Suprapubic skin (tissue), 4 donors: Measurements from ENCODE around the genes RAB1B, YIF1A, CD248 and RBM4B.

DNA sequence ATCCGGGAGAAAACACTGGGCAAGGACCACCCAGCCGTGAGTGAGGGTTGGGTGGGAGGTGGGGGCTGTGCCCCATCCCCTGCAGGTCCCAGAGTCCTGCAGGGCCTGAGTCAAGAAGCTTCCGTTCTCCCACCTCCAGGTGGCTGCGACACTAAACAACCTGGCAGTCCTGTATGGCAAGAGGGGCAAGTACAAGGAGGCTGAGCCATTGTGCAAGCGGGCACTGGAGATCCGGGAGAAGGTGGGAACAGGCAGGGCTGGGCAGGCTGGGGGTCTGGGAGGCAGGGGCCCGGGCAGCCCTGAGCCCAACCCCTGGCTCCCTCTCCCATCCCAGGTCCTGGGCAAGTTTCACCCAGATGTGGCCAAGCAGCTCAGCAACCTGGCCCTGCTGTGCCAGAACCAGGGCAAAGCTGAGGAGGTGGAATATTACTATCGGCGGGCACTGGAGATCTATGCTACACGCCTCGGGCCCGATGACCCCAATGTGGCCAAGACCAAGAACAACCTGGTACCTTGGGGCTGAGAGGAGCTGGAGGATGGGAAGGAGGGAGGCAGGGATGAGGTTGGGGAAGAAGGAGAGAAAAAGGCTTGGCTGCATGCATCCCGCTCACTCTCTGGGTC is 4.6 kb upstream of the RAB1B start:
- PRO-cap = no peak
- RAMPAGE, long total RNA, 4 experiments = no peak in any of the 4 experiments

GRCh38 chr11:66268505-66269009 is at the start of gene RAB1B:
RAB1B (plus strand) TSS chr11:66268639.
- PRO-cap = bidirectional peak, plus-strand start at chr11:66268639, minus-strand start at chr11:66268342
- RAMPAGE, long total RNA, 4 experiments = start-site peak on the plus strand in 4 of 4 experiments, at chr11:66268605-66268663 at its widest, 430 to 1,070 reads per replicate

DNA sequence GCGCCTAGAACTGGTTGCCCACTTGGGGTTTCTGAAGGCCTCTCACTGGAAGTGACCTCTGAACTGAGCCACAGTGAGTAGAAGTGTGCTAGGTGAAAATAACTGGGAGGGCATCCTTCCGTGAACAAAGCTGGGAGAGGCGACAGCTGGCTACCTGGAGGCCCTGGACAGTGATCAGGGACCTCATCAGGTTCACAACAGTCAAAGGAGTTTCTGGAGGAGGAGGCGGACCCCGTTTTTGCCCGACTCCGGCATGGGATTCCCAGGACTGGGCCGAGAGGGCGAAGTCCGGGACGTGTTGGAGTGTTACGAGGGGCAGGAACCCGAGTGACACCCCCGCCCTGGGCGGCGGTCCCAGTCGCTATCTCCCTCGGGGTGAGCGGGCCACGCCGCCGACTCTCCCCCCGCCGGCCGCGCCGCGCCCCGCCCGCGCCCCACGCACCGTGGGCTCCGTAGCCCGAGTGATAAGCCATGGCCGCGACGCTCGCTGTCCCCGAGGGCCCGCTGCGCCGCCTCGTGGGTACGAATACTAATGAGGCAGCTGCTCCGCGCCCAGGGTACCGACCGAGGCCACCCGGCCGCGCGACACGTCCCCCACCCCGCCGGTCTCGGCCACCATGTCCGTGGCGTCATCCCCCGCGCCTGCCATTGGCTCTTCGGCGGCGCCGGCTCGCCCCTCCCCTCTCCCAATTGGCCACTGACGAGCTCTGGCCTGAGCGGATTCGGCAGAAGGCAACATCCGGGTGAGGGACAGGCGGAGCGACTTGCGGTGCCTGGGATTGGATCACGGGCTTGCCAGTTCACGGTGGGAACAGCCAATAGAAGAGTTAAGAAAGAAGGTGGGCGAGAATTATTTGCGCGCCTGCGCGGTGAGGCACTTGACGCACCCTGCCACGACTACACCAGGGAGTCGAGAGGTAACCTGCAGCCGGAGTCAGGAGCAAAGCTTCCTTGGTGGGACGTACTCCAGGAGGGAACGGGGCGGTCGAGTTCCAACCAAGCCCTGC is at the start of gene YIF1A:
Gene YIF1A, minus strand, starts transcription at position 631 of the 1,007 bp plus-strand sequence.
- PRO-cap = bidirectional peak, plus-strand start at position 905 of the sequence, minus-strand start at position 619 of the sequence
- RAMPAGE, long total RNA, 4 experiments = start-site peak on the minus strand in 3 of 4 experiments, centred at positions 607 to 627 of the sequence, 72 to 125 reads per replicate

DNA sequence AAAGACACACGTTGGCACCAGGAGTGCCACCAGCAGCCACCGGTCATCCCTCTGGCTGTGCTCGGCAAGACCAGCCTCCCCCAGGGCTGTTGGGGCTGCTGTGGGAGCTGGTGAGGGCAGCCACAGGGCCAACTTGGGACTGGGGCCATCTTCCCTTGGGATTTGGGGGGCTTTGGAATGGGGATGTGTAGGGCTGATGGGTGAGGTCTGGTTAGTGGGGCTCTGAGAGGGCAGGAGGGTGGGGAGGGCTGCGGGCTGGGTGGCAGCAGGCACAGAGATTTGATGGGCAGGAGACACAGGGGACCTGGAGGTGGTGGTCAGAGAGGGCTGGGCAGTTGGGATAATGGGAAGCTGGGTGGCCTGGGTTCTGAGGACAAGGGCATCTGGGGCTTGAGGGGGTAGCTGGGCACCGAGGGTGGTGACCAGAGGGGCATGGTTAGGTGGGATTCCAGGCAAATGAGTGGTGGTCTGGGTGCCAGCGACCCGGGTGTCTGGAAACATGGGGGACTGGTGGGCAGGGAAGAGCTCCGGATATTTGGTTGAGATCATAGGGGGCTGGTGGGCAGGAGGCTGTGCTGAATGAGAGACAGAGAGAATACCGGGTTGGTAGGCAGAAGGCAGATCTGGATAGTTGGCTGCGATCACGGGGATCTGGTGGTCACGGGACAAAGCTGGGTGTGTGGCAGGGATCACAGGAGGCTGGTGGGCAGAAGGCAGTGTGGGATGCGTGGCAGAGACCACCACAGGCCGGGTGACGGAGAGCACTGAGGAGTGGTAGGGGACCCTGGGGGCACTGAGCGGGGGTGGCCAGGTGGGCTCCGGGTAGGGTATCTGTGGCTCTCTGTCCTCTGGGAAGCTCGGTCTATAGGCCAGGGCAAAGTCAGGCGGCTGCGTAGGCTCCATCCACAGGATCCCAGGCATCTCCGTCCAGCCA is 1.6 kb downstream of the CD248 start:
- PRO-cap = no peak
- RAMPAGE, long total RNA, 4 experiments = no peak in any of the 4 experiments

GRCh38 chr11:66316941-66317717 is at the start of gene CD248:
CD248 (minus strand) TSS chr11:66317044.
- PRO-cap = bidirectional peak, plus-strand start at chr11:66317230, minus-strand start at chr11:66317044
- RAMPAGE, long total RNA, 4 experiments = no peak in any of the 4 experiments

GRCh38 chr11:66332254-66332866 is 3.9 kb downstream of the RIN1 start:
- PRO-cap = no peak
- RAMPAGE, long total RNA, 4 experiments = no peak in any of the 4 experiments

- PRO-cap = no peak
- RAMPAGE, long total RNA, 4 experiments = no peak in any of the 4 experiments
Observed at GRCh38 chr11:66334910-66335476, 1.2 kb downstream of the RIN1 start.

DNA sequence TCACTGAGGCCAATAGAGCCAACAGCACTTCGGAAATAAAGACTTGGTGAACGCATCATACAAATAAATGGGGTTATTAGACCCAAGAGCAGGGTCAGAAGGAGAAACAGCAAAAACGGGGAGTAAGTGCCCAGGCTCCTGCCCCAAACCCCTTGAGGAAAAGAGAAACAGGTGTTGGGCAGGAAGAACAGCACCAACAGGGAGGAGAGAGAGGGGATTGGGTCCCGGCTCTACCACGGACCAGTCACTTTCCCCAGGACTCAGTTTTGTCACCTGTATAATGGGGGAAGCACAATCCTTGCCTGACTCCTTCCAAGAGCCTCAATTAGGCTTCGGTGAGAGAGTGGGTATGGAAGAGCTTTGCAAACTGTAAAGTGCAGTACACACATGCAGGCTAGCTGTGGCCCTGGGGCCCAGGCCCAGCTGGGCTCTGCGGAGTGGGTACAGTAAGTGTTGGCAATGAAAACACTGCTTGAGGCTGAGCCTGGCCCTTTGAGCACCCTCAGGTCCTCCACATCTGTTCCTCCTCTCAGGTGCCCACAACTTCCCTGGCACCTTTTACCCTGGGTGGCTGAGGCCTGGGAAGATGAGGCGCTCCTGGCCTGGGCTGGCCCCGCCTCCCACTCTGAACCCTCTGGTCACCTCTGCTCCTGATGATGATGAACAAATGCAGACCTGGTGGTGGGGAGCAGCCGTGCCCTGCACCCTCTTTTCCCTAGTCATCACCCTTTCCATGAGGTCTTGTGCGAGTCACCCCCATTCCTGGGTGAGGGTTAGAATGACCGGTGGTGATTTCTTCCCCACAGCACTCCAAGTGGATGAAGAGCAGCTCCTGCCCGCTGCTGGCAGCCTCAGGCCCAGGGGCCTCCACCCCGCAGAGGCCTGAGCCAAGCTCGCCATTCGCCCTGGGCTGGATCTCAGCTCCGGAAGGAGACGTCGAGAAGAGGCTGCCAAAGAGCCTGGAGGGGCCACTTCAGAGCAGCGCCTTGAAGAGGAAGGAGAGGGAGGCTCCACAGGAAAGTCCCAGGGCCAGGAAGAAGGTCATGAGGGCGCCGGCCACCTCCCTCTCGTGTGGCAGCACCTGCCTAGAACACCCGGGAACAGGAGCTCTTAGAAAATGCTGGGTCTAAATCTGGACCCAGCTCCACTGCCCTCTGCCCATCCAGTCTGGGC is 8.7 kb downstream of the SLC29A2 start:
- PRO-cap = no peak
- RAMPAGE, long total RNA, 4 experiments = no peak in any of the 4 experiments

DNA sequence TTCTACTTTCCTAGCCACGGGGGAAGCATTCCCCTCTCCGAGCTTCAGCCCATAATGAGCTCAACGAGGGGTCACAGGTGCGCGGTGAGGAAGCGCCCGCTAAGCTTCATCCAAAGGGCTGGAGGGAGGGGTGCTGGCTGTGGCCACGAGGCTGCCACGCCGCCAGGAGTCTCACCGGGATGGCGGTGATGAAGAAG is 593 bp downstream of the SLC29A2 start:
- PRO-cap = no peak
- RAMPAGE, long total RNA, 4 experiments = no peak in any of the 4 experiments

- PRO-cap = no peak
- RAMPAGE, long total RNA, 4 experiments = no peak in any of the 4 experiments
Observed at GRCh38 chr11:66469905-66470495, 3.3 kb downstream of the PELI3 start.

GRCh38 chr11:66491220-66491863 is 11.1 kb downstream of the DPP3 start:
- PRO-cap = no peak
- RAMPAGE, long total RNA, 4 experiments = no peak in any of the 4 experiments

DNA sequence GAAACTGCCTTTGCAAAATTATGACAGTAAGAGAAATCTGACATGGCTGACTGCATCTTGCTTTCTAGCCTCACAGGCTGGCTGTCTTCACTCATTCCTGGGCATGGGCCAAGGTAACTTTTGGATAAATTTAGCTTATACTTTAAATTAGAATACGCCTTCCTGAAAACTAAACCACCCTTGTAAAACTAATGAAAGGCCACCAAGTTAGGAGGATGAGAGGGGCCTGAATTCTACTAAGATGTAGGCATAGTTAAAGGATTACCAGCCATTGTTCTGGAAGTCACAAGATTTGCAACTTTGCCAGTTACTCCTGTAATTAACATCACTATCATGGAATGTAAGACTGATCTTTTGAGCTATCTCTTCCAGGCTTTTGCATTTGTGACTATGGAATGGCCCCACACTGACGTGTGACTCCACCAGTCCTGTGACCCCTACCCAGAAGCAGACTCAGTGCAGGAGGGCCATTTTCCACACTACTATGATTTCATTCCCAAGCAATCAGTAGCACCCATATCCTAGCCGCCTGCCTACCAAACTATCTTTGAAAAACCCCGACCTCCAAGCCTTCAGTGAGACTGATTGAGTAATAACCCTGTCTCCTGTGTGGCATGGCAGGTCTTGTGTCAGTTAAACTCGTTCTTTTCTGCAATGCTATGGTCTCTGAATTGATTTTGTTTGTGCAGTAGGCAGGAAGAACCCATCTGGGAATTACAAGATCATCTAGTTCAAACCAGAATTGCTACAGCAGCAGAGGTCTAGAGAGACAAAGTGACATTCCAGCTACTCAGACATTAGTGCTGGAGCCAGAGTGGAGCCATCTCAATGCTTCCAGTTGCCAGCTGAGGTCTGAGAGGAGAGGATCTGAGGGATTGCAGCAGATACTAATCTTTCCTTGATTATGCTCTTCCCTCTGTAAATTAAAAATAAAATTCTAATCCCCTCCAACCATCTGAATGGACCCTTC is 1.8 kb upstream of the CTSF start:
- PRO-cap = no peak
- RAMPAGE, long total RNA, 4 experiments = no peak in any of the 4 experiments

DNA sequence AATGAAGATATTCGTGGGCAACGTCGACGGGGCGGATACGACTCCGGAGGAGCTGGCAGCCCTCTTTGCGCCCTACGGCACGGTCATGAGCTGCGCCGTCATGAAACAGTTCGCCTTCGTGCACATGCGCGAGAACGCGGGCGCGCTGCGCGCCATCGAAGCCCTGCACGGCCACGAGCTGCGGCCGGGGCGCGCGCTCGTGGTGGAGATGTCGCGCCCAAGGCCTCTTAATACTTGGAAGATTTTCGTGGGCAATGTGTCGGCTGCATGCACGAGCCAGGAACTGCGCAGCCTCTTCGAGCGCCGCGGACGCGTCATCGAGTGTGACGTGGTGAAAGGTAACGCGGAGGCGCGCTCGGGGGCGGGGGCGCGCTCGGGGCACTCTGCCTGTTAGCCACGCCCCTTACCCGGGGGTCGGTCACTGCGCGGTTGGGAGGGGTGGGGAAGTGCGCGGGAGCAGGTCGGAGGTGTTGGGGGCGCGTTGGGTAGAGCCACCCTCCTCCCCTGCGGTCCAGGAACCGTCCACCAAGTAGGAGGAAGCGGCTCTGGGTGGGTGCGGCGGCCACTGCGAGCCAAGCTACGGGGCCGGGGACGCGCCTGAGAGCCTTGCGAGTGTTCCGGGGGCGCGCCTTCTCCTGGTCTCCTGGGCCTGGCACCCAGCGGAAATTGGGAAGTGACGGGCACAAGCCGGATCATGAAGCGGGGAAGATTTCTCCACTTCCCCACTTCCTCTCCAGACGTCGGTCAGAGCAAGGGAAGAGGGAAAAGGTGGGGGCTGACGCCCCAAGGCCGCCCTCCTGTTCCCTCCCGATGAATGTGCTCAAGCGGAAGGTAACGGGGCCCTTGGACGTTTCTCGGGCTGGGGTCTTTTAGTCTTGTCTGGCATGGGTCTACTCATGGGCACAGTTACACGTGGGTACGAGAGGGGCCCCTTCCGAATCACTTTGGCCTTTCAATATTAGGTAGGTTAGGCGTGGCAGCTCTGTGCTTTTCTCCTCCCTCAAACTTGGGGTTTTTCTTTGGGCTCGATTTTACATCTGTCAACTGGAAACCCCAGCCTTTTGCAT is 623 bp downstream of the RBM14 start:
- PRO-cap = bidirectional peak, plus-strand start at position 445 of the sequence, minus-strand start at position 287 of the sequence
- RAMPAGE, long total RNA, 4 experiments = no peak in any of the 4 experiments

DNA sequence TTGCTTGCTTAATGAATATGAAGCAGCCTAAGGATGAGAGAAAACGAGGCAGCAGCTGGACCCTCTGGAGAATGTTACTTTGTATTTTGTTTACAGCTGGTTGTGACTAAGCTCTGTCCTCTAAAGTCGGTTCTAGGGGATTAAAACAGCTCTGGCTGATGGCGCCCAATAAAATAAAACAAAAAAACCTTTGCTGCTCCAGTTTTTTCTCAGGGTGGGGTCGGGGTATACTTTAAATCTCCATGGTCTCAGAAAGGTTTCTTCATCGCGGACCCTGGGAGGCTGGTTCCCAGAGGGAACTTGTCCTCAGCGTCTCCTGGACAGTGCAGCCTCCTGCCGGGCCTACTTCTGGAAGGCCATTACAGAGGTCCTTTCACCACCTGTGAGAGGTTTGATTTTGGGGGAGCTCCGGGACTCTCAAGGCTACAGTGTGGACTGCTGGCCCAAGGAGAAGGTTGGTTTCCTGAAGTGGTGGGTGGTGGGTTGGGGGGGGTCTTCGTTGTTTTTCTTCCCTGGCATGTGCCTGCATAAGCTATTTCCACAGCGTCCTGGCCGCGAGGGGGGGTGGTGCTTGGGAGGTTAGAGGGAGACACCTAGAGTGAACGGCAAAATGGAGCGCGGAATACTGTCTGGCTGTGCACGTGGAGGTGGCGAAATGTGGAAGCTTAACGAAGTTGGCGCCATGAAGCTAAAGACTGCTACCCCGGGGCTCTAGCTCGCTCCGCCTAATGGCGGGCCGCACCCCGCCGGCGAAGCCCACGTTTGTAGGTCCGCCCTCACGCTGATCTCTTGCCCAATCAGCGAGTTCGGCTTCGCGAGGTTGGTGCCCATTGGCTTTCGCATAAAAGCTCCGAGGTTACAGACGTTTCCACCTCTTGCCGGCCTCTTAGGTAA is 587 bp upstream of the RBM4 start:
- PRO-cap = unidirectional peak, minus-strand start at position 659 of the sequence; bidirectional peak, plus-strand start outside the sequence, minus-strand start at position 727 of the sequence
- RAMPAGE, long total RNA, 4 experiments = no peak in any of the 4 experiments

- PRO-cap = bidirectional peak, plus-strand start at chr11:66677693, minus-strand start at chr11:66677581; bidirectional peak, plus-strand start at chr11:66678128, minus-strand start at chr11:66677871
- RAMPAGE, long total RNA, 4 experiments = start-site peak on the minus strand in 4 of 4 experiments, at chr11:66677780-66677885 at its widest, 32 to 96 reads per replicate
Observed at GRCh38 chr11:66677462-66678296, at the start of gene RBM4B. RBM4B (minus strand) TSS chr11:66677887.

DNA sequence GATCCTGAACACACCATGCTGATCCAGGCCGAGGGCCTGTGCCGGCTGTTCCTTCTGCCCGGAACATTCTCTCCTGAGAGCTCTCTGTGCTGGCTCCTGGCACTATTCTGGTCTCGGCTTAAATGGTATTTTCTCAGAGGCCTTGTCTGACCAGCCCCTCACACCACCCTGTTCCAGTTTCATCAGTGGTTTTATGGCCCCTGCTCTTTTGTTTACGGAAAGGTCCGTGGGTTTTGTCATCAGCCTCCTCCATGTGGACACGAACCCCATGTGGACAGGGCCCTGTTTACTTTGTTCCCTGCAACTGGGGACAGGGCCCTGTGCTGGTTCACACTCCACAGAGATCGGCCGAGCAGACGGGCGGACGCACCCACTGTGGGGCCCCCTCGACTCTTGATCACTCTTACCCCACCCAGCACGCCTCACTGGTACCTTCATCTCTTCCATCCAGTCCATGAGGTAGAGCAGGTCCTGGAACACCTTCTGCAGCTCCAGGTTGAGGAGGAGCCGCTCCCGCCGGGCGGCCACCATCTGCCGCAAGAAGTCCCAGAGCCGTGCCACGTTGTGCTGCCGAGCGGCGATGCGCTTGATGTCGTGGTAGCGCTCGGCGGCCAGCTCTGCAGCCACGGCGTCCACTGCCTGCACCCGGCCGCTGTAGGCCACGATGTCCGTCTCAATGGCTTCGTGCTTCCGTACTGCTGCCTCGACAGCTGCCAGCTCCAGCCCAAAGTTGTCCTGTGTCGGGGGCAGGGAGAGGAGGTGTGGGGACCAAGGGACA is 21.7 kb downstream of the SPTBN2 start:
- PRO-cap = no peak
- RAMPAGE, long total RNA, 4 experiments = start-site peak on the minus strand in 1 of 4 experiments, centred at position 495 of the sequence, 29 reads per replicate

DNA sequence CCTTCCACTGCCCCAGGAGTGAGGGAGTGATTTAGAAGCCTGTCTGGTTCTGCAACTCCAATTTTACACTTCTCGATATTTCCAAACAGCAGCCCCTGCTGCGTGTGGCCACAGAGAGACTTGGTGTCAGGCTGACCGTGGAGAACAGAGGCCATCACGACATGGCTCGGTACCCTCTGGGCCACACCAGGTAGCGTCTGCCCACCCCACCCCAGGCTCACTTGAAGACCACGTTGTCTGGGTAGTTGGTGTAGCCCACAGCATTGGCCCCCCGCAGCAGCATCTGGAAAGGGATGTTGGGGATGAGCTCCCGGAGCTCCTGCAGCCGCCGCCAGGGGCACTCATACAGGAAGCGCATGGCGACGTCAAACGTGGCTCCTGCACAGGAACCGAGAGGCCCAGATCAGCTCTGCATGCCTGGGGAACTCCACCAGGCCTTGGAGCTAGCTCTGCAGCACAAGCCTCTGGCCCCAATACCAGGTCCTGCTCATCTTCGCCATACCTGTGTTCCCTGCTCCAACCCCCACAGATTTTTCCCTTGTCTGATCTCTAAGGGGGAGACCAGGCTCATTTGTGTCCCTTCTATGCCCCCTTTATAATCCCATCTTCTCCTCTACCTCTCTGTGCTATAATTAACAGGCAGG is 5.2 kb upstream of the LRFN4 start:
- PRO-cap = no peak
- RAMPAGE, long total RNA, 4 experiments = no peak in any of the 4 experiments

GRCh38 chr11:66857580-66858243 is 848 bp downstream of the LRFN4 start:
- PRO-cap = no peak
- RAMPAGE, long total RNA, 4 experiments = no peak in any of the 4 experiments

DNA sequence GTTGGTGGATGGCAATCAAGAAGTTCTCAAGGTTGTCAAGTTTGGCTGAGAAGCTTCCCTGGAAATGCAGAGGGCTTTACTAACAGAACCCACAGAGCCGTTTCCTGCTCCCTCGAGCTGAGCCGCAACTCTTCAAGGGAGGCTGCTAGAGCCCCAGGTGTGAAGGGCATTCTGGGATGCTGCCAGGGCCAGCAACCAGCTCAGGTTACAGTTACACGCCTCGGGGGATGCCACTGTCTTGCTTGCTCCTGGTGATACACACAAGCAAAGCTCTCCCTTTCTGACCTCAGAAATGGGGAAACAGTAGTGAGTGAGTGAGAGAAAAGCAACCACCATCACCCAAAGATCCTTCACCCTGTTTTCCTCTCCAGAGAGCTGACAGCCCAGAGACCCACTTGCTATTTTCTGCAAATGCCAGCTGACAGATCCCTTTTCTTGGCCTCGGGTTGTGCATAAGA is 24.0 kb downstream of the LRFN4 start:
- PRO-cap = no peak
- RAMPAGE, long total RNA, 4 experiments = no peak in any of the 4 experiments

- PRO-cap = no peak
- RAMPAGE, long total RNA, 4 experiments = no peak in any of the 4 experiments
Observed at GRCh38 chr11:67027517-67028438, 4.8 kb downstream of the SYT12 start.